Smooth muscle cell (in vitro differentiated cells): ENCODE results near the genes AKR7A2 and NBL1.

GRCh38 chr1:19065531-19066778 lies 109.5 kb upstream of the IFFO2 start:
- RAMPAGE, long total RNA, result no peak

DNA sequence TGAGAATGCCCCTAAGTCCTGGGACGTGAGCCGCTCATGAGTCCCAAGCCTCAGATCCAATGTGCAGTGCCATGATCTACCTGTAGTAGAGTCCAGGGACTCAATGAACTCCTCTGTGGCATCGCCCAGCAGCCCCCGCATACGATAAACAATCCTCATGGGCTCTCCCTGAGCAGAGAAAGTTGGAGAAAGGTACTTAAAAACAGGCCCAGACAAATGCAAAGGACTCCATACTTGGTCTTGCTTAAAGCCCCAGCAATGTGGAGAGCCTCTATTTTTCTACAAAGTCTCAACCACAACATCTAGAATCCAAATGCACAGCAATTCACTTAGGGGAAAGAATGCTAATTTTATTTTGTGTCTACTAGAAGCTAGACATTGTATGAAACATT lies 113.0 kb downstream of the UBR4 start:
- RAMPAGE, long total RNA, result no peak

GRCh38 chr1:19100239-19100753 lies 109.8 kb downstream of the UBR4 start:
- RAMPAGE, long total RNA, result no peak

- RAMPAGE, long total RNA, result no peak
Measured at GRCh38 chr1:19122485-19123208, 87.4 kb downstream of the UBR4 start.

- RAMPAGE, long total RNA, result no peak
Measured at GRCh38 chr1:19130206-19131001, 79.7 kb downstream of the UBR4 start.

DNA sequence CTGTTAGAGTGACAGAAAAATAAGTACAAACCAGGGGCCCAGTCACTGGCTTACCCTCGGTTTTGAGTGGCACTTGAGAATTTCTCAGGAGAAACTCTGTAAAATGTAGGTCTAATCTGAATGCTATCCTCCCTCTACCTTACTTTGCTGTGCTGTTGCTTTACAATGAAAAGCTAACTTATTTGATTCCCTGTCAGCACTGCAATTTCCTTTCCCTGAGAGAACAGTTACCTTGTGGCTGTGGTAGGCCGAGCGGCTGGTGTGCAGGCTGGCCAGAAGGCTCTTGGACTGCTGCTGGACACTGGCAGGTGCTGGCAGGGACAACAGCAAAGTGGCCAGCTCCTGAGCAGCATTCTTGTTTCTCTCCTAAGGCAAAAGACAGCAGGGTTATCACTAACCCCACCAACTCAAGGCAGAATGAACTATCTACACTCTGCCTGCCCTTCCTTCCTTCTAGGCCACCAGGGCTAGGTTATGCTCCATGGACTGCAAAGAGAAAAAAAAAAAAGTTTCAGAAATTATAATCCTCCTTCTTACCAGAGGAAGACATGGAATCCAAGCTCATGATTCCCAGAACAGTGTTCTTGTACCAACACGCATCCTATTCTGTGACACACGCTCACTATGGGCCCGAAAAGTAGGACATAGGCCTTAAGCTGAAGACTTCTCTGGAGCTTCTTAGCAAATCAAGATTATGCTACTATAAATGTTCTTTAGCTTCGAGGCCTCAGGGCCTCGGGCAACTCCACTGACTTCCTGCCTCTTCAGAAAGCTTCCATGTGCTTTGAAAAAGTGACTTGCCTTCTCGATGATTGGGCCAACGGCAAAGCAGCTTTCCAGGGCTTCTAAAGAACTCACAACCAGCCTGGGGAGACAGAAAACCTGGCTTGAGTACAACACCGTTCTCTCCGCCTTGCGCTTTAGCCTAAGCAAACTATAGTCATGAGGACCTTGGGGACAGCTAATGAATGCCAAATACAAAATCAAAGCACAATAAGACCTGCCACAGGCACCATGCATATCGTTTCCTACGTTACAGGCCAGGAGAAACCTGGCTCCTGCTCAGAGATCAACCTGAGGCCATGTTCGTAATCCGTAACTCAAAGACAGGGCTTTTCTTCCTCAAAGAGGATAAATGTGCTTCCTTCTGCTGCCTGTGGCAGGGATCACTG lies 61.9 kb downstream of the UBR4 start:
- RAMPAGE, long total RNA, result no peak

GRCh38 chr1:19165030-19165551 lies 45.0 kb downstream of the UBR4 start:
- RAMPAGE, long total RNA, result no peak

DNA sequence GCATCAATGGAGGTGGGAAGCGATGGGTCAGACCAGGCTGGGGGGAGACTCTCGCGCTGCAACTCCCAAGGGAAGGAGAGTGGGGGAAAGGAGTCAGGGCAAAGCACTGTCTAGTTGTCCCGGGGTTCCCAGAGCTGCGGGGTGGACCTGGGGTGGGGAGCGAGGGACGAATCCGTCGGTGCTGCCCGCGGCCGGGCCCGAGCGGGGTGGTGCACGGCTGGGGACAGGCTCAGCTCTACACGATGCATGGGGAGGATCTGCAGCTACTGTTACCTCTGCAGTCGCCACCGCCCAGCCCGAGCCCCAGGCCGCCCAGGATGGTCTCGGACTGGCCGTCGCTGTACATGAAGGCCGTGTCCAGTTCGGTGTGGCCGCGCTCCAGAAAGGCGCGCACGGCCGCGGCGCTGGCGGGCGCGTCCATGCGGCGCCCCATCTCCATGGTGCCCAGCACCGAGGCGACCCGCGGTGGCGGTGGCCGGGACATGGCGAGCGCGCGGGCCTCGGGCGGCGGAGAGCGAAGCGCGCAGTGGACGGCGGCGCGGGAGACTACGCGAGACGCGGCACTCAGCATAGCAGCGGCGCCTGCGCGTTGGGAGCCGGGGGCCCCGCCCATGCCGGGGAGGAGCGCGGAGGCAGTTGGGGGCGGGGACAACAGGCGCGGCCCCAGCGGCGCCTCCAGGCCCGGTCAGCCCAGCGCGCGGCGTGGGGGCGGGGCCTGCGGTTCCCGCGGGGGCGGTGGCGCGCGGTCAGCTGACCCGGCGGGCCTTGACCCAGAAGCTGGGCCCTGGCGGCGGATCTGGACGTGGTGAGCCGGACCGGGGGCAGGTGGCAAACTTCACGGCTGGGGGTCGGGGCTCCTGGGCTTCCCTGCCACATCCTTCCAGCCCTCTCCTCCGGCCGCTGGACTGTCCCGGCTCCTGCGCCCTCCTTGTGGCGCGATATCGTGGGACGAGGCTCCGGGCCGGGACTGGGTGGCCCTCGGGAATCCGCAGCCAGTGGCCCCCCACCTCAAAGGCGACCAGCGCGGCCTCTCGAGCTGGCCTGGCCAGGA lies at the start of gene AKR7A2:
TSS of gene AKR7A2 (minus strand) at position 591 of the 1,051 bp plus-strand sequence.
- RAMPAGE, long total RNA, result start-site peak on the plus strand centred at position 763 of the sequence, 36 bp wide, 40 and 47 reads in 2 replicates

GRCh38 chr1:19325675-19326767 lies 13.9 kb downstream of the SLC66A1 start:
- RAMPAGE, long total RNA, result no peak

GRCh38 chr1:19327147-19327758 lies 15.1 kb downstream of the SLC66A1 start:
- RAMPAGE, long total RNA, result no peak

DNA sequence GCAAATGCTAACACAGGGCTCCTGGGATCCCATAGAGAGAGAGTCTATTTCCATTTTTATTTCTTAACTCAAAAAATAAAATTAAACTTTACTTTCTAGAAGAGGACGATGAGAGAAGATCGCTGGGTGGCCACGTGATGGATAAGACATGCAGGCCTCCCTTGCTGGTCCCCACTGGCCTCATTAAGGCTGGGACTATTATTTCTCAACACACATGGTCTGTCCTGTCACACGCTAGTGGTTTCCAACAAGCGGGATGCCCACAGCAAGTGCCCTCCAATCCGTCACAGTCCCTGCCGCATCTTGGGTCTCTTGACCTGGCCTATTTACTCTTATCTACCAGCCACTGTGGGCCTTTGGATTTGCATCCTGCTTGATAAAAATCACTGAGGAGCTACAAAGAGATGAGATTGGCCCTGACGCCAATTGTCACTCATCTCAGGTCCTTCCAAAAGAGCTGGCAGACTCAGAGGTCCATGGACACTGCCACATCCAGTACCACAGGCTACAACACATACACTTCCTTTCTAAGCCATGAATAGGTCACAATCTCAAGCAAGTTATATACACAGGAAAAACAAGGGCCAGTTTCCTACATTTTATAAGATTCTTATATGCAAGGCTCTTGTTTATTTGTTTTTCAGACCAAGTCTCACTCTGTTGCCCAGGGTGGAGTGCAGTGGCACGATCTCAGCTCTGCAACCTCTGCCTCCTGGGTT lies 29.9 kb downstream of the CAPZB start:
- RAMPAGE, long total RNA, result no peak

DNA sequence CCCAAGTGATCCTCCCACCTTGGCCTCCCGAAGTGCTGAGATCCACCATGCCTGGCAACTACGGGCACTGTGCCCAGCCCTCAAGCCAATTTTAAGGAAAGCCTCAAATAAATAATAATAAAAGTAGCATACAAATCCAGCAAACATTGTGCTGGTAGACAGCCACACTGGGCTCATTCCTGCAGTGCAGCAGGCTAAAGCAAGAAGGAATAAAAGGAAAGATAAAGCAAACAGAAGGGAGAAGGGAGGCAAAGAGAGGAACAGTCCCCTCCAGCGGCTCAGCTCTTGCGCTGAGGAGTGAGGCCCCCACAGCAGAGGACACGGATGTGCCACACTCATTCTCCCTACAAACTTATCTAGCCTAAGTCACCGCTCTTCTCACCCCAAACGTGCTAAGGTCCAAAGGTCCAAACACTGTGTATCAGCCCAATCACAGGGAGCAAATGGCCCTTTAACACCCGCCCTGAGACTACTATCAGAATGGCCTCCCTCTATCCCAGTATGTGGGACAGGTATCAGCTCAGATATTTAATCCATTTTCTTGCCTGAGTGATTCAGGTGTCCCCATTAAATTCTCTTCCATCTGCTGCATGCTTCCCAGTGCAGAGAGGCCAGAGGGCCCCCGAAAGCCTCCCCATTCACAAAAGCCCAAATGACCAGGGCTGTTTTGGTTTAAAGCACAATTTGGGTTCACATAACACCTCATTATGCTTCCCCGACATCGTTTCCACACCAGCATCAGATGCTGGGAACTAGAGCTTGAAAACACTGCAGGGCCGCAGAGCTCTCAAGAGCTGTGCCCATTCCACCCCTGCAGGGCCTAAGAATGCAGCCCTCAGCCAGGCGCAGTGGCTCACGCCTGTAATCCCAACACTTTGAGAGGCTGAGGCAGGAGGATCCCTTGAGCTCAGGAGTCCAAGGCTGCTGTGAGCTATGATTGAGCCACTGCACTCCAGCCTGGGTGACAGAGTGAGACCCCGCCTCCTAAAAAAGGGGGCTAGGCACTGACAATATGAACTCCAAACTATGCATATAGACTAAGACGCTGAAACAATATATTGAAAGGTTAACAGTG lies 17.9 kb downstream of the CAPZB start:
- RAMPAGE, long total RNA, result no peak

GRCh38 chr1:19483870-19484348 lies 1.4 kb downstream of the CAPZB start:
- RAMPAGE, long total RNA, result no peak

- RAMPAGE, long total RNA, result no peak
Measured at GRCh38 chr1:19507352-19507753, 22.0 kb upstream of the CAPZB start.

- RAMPAGE, long total RNA, result no peak
Measured at GRCh38 chr1:19644058-19644590, at the start of gene NBL1. TSS of gene NBL1 (plus strand) at chr1:19644311.

GRCh38 chr1:19800365-19800640 lies 587 bp upstream of the TMCO4 start:
- RAMPAGE, long total RNA, result no peak

- RAMPAGE, long total RNA, result no peak
Measured at GRCh38 chr1:19980260-19980840, 932 bp upstream of the PLA2G2A start.

GRCh38 chr1:20182950-20183435 lies 2.9 kb upstream of the UBXN10 start:
- RAMPAGE, long total RNA, result no peak

- RAMPAGE, long total RNA, result no peak
Measured at GRCh38 chr1:20265308-20265736, 25.4 kb upstream of the VWA5B1 start.

DNA sequence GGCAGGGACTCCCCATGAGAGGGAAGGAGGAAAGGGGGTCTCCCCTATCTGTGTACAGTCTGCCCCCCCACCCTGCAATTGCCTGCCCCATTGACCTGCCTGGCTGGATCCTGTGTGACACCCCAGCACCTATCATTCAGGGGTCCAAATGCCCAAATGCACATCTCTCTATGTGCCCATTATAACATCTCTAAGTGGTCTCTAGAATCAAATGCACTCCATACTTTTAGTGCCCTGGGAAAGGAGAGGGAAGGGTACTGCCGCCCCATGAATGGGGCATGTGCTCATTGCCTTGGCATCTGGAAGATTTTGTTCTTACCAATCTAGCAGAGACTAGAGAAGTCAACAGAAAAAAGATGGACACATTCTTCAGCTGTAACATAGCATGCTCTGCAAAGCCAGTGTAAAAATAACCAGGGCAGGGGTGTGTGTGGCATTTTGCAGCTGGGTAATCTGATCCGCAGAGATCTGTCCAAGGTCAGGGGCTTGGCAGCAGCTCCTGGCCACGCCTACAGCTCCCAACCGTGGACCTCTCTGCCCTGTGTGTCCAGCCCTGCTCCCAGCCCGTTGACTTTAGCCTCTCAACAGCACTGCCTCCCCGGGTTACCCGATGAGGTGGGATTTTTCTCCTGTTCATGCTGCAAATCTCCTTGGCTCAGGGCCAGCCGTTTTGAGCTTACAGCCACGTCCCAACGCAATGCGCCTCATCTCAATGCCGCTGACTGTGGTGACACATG lies 67.9 kb downstream of the VWA5B1 start:
- RAMPAGE, long total RNA, result no peak